Metanephros (tissue), 2 donors: Measurements from ENCODE around the genes MPG, PDIA2, RAB40C and WFIKKN1.

GRCh38 chr16:75853-76564 is 2.0 kb upstream of the MPG start:
- RAMPAGE, long total RNA = no peak

DNA sequence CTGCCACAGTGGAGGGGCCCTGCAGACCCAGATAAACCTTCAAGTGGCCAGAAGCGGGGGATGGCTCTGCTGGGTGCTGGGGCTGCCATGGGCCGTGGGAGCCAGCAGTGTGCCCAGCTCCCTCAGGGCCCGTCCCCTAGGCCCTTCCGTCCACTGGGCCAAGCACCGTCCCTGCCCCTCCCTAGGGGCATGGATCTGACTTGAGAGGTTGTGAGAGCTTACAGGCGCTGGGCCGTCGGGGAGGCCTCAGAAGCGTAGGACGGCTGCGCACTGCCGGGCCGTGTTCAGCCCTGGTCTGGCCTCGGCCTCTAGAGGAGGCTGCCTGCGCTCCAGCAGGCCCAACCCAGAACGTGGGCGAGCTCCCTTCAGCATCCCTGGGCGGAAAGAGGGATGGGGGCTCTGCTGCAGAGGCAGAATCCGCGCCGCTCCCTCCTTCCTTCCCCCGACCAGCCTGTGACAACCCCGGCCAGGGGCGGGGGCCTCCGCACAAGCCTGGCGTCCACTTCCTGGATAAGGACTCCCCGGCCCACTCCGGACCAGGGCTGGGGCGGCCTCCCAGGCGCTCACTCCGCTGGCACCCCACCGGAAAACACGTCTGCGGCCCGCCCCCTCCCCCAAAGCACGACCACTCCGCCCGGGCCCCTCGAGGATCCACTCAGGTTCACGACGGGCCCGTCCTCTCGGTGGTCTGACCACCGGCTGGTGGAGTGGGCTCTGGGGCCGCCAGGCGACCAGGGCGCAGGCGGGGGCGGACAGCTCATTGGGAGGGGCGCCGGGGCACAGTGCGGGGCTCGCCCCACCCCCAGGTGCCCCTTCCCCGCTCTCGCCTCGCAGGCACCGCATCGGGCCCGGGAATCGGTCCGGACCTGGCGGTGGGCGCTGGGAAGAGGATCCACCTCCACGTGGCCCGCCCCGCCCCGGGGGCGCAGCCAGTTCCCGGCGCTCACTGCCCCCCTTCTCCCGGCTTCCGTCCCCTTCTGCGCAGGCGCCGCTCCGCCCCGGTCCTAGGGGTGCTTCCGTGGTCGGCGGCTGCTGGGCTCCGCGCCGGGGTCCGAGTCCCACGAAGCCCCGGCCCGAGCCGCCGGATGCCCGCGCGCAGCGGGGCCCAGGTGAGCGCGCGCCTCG is at the start of gene MPG:
Gene MPG (plus strand): TSS at position 1,001 of the 1,125 bp plus-strand sequence.
- RAMPAGE, long total RNA = no peak

DNA sequence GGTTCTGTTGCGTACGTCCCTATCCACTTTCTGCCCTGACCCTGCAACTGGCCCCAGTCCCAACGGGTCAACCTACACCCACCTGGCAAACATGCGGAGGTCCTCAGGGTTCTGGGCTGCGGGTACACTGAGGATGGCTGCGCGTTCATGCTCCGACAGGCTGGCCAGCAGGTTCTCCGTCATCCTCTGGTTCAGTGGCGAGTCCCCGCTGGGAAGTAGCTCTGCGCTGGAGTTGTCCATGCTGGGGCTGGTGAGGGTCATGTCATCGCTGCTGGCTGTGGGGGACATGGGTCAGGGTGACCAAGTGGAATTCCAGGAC is 10.6 kb downstream of the MPG start:
- RAMPAGE, long total RNA = no peak

DNA sequence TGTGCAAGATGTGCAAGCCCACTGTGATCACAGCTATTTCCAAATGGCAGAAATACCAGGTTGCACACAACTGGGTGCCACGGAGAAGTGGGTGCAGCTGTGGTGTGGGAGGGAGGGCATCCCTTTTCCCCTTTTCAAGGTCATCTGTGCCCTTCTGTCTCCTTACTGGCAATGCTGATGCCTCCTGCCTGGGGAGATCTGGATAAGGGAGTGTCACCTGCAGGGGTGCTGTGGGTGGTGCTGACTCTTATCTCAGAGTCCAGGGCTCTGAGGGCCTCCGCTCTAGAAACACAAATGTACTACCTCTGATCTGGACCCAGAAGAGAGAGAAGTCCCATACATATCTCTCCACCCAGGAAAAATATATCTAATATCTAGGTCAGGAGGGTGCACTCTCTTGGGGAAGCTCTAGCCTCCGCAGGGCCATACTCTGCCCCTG is 18.6 kb downstream of the NPRL3 start:
- RAMPAGE, long total RNA = no peak

- RAMPAGE, long total RNA = no peak
Measured at GRCh38 chr16:268093-269192, 7.3 kb downstream of the RGS11 start.

GRCh38 chr16:282922-283402 is at the start of gene PDIA2:
TSS of gene PDIA2 (plus strand) at chr16:283164.
- RAMPAGE, long total RNA = no peak

GRCh38 chr16:341621-342249 is 10.8 kb downstream of the AXIN1 start:
- RAMPAGE, long total RNA = no peak

GRCh38 chr16:378910-380070 is 2.5 kb downstream of the PGAP6 start:
- RAMPAGE, long total RNA = no peak

- RAMPAGE, long total RNA = no peak
Measured at GRCh38 chr16:386543-387377, 5.0 kb upstream of the PGAP6 start.

- RAMPAGE, long total RNA = no peak
Measured at GRCh38 chr16:396182-396601, 807 bp upstream of the NME4 start.

DNA sequence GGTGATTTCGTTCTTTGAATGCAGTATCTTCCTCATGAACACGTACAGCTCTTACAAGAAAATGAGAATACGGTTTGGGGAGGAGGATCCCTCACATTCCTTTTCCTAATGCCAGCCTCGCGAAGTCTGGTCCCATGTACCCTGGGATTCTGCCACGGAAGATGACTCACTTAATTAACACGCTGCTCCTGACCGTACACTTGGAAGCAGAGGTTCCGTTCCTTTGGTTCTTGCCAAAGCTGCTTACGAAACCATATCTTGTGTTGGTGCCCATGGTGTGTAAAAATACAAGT is 1.2 kb upstream of the RAB11FIP3 start:
- RAMPAGE, long total RNA = no peak

DNA sequence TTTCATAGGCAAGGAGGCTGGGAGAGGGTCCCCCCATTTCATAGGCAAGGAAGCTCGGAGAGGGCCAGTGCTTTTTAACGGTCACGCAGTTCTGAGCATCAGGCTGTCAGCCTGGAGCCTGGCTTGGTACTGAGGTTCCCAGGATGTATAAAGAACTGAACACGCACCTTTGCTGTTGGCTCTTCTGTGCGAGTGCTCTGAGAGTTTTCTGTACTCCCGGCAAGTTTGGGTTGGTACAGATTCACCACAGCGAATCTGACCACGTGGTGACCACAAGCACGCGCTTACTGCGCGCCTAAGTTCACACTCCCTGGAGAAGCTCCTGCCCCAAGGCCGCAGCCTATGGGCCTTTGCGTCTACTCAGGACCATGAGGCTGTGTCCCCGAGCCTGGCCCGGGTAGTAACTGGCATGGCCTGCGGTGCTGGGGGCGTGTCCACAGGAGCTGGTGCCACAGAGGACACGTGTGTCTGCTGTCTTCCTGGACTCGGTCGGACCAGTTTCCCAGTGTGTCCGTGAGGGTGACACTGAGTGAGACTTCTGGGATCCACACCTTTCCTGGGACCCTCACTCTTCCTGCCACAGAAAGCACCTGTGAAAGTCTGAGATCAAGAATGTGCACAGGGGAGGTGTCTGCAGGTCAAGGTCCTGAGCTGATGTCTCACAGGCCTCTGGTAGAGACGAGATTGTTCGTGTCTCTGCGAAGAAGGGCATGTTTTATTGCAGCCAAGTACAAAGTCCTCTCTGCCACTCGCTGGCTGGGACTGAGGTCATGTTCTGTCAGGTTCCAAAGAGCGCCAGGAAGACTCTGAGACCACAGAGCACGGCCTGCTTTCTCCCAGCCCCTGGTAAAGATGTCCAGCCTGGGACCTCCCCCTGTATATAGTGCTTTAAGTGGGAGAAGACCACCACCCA is 25.3 kb upstream of the CAPN15 start:
- RAMPAGE, long total RNA = no peak

- RAMPAGE, long total RNA = no peak
Measured at GRCh38 chr16:505296-505872, 22.1 kb upstream of the CAPN15 start.

DNA sequence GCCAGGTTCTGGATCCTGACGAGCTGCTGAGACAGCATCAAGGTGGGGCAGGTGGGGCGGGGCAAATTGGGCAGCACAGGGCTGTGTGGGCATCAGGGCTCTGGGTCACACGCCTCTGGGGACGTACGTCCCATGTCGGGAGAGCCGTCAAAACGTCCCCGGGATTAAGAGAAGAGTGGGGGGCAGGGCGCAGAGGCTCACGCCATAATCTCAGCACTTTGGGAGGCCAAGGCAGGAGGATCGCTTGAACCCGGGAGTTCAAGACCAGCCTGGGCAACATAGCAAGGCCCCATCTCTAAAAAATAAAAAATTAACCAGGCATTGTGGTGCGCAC is 4.9 kb upstream of the CAPN15 start:
- RAMPAGE, long total RNA = no peak

- RAMPAGE, long total RNA = no peak
Measured at GRCh38 chr16:529980-530754, 2.7 kb downstream of the CAPN15 start.

GRCh38 chr16:585105-586004 is 4.5 kb upstream of the RAB40C start:
- RAMPAGE, long total RNA = no peak

DNA sequence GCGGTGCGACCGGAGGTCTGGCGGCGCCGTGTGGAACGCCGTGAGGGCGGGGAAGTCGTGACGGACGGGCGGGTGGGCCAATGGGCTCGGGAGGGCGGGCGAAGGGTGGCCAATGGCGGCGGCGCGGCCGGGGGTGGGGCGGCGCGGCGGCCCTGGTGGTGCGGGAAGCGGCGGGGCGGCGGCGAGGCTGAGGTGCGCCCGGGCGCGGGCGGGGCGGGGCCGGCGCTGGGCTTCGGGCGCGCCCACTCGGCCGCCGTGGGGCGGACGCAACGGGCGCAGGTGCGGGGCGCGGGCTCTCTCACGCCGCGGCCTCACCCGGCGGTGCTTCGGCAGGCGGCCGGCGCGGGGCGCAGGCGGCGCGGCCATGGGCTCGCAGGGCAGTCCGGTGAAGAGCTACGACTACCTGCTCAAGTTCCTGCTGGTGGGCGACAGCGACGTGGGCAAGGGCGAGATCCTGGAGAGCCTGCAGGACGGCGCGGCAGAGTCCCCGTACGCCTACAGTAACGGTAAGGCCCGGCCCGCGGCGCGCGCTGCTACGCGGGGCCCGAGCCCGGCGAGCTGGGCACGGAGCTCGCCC is at the start of gene RAB40C:
Gene RAB40C (plus strand): TSS at position 139 of the 577 bp plus-strand sequence.
- RAMPAGE, long total RNA = no peak

DNA sequence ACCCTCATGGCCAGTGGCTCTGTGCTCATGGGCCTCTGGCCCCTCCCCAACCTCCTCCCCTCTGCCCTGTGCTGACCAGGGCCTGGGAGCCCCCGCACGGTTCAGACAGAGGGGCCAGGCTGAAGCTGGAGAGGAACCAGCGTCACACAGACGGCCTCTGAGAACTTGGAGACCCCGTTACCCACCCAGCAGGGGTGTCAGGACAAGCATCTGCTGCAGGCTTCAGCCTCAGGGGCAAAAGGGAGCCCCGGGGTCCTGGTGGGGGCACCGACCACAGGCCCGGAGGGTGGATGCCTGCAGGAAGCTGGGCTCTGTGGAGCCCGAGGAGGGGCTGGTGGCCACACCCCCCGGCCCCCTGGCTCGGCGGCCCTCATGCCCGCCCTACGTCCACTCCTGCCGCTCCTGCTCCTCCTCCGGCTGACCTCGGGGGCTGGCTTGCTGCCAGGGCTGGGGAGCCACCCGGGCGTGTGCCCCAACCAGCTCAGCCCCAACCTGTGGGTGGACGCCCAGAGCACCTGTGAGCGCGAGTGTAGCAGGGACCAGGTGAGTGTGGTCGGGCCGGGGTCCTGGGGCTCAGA is at the start of gene WFIKKN1:
Gene WFIKKN1 (plus strand): TSS at position 104 of the 578 bp plus-strand sequence.
- RAMPAGE, long total RNA = no peak

GRCh38 chr16:634089-634757 is 1.9 kb downstream of the METTL26 start:
- RAMPAGE, long total RNA = no peak

GRCh38 chr16:648604-649099 is 513 bp upstream of the WDR90 start:
- RAMPAGE, long total RNA = no peak